Thoracic aorta endothelial cell (primary cell): ENCODE measurements around a stretch of chr3.

DNA sequence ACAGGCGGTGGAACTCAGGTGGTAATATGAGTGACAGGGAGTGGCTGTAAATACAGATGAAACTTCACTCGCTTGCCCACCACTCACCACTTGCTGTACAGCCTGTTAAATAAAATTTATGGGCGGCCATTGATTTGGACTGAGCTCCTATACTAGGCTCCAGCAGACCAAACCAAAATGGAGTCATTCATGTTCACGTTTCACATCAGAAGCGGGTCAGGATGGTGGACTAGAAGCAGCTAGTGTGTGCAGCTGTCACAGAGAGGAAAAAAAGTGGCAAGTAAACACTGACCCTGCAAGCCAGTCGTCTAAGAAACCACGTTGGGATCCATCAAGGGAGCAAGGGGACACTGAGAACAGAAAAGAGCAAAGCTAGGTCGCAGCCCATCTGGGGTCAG is 37.0 kb upstream of the PPM1L start:
- CAGE, long polyA plus RNA, result no peak

- CAGE, long polyA plus RNA, result no peak
Observed at GRCh38 chr3:161217465-161218039, 3.6 kb upstream of the NMD3 start.

DNA sequence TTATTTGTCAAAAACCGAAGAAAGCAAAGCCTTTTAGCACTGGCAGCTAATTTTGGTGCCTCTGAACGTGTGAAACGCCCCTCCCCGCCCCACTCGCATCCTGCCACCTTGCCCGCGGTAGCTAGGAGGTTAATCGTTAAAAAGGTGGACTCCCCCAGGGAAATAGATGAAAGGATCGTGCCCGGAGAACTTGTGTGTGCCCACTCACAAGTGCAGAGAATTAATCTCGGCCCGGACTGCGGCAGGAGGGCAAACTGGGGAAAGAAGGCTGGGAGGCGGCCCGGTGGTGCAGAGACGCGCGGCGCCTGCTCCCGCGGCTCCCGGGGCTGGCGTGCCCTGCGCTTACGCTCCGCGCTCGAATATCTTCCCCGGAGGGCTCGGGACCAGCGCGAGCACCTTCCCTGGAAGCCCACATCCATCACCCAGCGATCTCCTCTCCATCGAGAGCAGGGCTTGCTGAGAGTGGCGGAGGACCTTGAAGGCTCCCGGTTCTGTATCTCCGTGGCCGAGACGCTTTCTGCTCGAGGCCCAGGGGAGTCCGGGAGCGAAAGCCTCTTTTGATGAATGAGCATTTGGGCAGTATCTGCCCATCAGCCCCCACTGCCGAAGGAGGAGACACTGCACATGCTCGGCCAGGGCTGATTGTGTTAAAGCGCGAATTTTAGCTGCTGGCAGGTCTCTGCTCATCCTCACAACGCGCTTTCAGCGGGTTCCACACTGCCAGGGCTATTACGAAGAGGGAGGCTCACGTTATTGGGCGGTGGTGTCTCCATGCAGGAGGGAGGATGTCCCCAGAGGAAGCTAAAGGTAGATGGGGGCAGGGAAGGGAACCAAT is 1.2 kb upstream of the SPTSSB start:
- CAGE, long polyA plus RNA, result no peak

GRCh38 chr3:161600031-161600713 is 103.6 kb downstream of the OTOL1 start:
- CAGE, long polyA plus RNA, result no peak

GRCh38 chr3:164289252-164289520 is 789.1 kb downstream of the SI start:
- CAGE, long polyA plus RNA, result no peak

DNA sequence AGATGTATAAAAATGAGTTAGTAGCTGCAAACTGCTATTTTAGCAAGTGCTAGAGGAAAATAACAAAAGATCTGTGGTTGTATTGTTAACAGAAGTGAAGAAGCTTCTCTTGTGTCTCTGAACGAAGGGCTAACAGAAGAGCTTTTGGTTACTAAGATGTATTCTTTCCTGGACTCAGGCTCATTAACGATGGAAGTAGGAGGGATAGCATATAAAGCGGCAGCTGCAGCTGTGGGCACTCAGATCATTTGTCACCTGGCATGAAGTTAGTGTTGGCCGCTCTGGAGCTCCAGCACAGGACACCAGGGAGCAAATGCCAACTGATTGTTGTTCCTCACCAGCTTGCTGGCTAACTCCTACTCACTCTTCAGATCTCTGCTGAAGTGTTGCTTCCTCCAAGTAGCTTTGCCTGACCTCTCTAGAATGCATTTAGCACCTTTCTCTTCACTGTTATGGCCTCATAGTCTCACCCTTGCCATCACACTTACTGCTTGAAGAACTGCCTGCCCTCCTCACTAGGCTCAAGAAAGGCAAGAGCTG is 15.6 kb upstream of the SLITRK3 start:
- CAGE, long polyA plus RNA, result no peak

DNA sequence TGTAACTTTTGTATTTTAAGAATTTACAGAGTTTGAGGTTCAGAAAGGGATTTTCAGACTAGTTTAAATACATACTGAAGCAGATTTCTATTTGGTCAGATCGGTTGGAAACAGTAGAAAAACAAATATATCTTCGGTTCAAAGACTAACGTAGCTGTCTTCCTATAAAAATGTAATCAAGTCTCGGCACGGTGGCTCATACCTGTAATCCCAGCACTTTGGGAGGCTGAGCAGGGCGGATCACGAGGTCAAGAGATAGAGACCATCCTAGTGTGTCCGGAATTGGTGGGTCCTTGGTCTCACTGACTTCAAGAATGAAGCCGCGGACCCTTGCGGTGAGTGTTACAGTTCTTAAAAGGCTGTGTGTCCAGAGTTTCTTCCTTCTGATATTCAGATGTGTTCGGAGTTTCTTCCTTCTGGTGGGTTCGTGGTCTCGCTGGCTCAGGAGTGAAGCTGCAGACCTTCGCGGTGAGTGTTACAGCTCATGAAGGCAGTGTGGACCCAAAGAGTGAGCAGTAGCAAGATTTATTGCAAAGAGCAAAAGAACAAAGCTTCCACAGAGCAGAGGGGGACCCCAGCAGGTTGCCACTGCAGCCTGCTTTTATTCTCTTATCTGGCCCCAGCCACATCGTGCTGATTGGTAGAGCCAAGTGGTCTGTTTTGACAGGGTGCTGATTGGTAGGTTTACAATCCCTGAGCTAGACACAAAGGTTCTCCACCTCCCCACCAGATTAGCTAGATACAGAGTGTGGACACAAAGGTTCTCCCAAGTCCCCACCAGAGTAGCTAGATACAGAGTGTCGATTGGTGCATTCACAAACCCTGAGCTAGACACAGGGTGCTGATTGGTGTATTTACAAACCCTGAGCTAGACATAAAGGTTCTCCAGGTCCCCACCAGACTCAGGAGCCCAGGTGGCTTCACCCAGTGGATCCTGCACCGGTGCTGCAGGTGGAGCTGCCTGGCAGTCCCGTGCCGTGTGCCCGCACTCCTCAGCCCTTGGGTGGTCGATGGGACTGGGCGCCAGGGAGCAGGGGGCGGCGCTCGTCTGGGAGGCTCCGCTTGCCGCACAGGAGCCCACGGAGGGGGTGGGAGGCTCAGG is 80.6 kb upstream of the BCHE start:
- CAGE, long polyA plus RNA, result no peak

GRCh38 chr3:167870019-167870687 is 134.6 kb downstream of the SERPINI1 start:
- CAGE, long polyA plus RNA, result no peak

DNA sequence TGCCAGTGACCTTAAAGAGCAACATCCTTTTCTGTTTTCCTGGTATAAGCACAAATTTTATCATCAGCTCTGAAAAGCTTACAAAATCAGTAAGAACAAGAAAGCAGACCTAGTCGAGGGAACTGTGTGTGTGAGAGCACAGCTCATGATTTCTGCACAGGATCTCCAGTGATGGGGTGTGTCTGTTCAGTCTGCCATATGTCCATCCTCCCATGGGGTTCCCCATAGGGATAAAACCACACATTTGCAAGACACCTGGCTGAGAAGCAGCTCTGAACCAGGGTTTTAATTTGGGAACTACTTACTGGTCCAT is 72.4 kb downstream of the GOLIM4 start:
- CAGE, long polyA plus RNA, result no peak

DNA sequence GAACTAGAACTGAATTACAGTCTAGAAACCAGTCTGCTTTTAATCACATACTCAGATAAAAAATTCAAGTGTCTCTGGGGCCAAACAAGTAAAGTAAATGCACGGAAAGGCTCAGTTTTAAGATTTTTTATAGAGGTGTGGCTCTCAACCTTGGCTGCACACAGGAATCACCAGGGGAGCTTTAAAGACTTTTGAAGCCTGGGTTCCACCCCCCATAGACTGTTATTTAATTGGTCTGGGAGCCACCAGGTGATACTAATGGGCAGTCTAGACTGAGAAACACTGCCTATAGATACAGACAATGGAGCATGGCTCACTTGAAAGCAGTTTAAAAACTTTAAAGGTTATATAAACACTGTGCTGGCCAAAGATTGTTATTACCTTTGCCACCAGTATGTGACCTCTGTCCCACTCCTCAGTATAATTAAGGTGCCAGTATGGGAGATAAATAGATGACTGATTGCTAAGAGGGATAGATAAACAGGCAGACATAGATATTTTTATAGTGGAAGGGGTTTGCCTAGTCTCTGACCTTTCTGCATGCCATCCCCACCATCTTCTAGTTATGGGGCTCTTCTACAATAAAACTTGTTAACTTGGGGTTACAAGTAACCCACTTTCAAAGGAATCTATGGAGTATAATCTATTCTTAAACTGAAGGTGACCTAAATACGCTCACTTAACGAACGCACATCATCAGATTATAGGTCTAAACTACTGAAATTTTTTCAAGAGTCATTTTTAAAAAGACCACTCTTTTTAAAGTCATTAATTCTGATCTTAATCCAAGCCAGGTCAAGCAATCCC is 3.7 kb downstream of the GOLIM4 start:
- CAGE, long polyA plus RNA, result no peak

- CAGE, long polyA plus RNA, result no peak
Observed at GRCh38 chr3:168677900-168678099, 582.1 kb upstream of the GOLIM4 start.

DNA sequence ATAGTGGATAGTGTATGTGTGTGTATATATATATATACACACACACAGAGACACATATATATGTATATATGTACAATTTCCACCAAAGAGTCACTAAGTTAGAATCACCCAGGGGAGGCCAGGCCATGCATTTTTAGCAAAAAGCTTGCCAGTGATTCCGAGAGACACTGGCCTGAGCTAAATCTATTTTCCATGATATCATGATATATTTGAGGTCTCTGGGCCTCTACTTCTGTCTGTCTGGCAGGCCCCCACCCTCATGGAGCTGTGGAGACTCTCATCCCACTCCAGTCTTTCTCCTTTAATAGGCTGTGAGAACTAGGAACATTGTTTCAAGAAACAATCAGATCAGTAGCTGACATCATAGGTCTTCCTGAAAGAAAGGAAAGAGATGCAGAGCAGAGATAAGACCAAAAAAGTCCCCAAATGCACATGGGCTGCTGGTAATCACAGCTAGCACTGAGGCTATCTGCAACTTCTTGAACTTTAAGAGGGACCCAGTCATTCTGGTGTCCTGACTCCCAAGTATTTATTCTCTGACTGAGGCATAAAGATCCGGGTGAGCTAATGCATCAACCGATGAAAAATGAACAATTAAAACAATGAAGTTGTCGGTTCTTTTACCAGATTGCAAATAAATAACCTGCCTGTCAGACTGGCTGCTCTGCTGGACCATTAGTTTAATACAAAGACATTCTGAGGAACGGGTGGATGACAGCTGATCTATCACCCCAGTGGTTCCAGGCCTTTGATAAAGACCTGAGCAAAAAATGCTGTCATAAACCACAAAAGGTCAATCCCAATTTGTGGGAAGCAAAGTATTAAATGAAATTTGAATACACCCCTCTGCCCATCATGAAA is 780.7 kb upstream of the GOLIM4 start:
- CAGE, long polyA plus RNA, result no peak

DNA sequence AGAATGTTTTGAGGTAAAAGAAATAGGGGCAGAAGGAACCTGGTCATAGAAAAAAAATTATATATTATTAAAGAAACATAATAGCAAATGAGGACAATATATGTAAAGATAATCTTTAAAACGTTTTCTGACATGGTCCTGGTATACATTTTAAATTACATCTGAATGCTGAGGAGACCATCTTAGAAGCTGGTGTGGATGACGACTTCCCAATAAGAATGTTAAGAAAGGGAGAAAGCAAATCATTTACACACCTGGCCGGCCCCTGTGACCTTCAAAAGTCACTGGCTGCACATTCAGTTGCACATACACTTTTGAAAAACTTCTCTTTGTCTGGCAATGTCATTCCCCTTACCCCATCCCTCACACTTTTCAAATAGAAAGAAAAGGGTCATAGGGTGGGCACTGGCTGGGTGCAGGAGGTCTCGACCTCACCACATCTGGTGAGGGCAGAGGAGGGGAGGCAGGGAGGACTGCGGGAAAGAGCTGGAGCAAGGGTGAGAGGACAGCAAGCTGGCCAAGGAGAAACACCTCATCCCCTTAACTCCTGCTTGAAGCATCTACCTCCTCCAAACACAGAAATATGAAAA is 391.0 kb downstream of the MECOM start:
- CAGE, long polyA plus RNA, result no peak

DNA sequence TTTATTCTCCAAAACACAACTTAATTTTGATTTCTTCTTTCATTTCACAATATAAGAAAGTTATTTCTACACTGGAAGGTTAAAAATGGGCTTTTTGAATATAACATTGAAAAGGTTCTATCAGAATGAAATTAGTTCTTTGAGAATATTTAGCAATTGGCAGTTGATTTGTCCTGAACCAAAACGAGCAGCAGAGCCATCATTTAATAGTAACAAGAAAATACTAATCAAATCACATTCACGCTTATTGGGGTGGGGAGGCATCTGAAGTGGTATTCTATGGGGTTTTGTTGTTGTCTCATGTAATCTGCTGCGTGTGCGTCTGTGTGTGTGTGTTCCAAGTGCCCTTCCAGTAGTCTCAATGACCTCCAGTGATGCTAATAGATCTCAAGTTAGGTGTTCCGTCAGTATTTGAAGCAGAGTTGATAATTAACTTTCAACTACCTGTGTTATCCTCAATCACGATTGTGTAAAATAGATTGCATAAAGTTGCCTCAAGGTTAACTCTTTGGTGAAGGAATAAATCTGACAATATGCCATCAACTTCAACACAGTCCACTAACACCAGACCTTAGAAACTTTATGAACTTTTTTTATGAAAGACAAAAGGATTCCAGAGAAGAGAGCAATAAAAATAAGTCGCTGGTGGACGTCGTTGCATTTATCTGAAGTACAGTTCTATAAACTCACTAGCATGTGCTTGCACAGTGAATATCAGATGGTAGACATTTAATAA is 375.0 kb downstream of the MECOM start:
- CAGE, long polyA plus RNA, result no peak

GRCh38 chr3:169660634-169661749 is 2.5 kb downstream of the MECOM start:
- CAGE, long polyA plus RNA, result no peak

DNA sequence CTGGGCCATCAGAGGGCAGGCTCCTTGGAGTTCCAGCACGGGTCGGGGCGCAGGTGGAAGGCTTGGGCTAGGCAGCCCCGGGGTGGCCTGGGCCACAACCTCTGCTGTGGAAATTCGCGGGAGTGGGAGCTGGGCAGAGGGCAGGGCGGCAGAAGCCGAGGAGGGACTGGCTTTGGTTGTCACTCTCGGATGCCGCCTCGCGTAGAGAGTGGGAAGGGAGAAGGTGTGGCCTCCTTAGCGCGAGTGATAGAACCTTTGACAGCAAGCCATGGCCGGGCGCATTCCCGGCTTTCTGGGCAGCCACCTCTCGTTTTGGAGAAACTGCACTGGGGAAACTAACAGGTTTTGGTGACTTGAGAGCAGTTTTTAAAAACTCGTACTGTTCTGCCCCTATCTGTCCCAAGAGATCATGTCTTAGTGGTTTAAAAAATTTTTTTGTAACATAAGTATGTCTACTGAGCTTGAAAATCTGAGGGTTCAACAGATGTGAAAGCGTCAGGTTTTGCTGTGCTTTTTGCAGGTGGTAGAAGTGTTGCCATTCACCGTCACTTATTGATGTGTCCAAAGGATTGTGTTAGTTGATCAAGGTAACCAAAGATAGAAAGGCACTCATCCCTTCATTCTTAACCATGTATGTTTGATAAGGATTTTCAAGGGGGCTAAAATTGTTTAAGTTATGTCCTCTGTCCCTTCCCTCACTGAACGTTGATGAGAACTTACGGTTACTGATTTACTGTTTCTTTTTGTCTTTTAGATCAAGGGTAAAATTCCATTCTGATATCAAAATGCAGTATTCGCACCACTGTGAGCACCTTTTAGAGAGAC is 527 bp downstream of the MYNN start:
- CAGE, long polyA plus RNA, result no peak

- CAGE, long polyA plus RNA, result no peak
Observed at GRCh38 chr3:169870053-169870501, 342 bp upstream of the LRRC31 start.

DNA sequence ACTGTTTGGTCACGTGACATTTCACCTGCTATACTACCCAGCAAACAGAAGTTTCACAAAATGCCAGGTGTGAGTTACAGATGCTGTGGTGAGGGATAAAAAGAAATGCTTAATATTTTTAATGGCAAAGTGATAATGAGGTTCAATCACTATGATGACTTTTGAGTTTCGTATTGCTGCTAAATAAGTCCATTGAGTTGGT is 26.1 kb upstream of the SEC62 start:
- CAGE, long polyA plus RNA, result no peak

DNA sequence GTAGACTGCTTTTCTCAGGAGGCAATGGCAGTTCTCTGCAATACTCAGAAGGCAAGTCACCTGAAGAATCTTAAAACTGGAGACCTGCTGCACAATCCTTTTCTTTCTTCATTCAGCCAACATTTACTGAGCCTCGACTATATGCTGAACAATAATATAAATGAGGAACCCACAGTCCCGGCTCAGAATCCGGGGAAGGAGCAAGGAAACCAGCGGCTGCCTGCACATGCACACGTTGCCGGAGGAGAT is 35.2 kb downstream of the SEC62 start:
- CAGE, long polyA plus RNA, result no peak

DNA sequence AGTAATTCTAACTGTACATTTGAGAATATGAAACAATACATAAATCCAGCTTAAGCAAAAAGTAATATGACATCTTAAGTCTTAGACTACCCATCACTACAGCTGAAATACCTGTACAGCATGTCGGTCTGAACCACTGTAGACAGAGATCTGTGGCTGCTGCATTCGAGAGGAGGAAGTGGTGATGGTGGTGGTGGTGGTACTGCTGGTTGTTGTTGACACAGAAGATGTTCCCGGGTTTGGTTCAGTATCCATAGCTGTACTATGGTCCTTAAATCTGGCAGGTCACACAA is 2.9 kb downstream of the PHC3 start:
- CAGE, long polyA plus RNA, result no peak